ENCODE measurements around a stretch of chr12.

DNA sequence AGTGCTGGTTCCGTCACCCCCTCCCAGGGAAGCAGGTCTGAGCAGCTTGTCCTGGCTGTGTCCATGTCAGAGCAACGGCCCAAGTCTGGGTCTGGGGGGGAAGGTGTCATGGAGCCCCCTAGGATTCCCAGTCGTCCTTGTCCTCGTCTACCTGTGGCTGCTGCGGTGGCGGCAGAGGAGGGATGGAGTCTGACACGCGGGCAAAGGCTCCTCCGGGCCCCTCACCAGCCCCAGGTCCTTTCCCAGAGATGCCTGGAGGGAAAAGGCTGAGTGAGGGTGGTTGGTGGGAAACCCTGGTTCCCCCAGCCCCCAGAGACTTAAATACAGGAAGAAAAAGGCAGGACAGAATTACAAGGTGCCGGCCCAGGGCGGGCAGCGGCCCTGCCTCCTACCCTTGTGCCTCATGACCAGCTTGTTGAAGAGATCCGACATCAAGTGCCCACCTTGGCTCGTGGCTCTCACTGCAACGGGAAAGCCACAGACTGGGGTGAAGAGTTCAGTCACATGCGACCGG, 51.8 kb upstream of the IQSEC3 start:
- RRBS: no CpG with 5 or more reads among the region's 17 CpGs

DNA sequence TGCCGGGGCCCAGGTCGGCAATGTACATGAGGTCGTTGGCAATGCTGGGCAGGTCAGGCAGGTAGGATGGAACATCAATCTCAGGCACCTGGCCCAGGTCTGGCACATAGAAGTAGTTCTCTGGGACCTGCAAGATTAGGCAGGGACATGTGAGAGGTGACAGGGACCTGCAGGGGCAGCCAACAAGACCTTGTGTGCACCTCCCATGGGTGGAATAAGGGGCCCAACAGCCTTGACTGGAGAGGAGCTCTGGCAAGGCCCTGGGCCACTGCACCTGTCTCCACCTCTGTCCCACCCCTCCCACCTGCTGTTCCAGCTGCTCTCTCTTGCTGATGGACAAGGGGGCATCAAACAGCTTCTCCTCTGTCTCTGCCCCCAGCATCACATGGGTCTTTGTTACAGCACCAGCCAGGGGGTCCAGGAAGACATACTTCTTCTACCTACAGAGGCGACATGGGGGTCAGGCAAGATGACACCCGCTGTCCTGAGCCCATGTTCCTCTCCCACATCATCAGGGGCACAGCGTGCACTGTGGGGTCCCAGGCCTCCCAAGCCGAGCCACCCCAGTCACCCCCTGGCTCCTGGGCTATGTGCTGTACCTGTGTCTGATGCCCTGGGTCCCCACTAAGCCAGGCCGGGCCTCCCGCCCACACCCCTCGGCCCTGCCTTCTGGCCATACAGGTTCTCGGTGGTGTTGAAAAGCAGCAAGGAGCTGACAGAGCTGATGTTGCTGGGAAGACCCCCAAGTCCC, 49.3 kb upstream of the IQSEC3 start:
- RRBS: no CpG with 5 or more reads among the region's 11 CpGs

DNA sequence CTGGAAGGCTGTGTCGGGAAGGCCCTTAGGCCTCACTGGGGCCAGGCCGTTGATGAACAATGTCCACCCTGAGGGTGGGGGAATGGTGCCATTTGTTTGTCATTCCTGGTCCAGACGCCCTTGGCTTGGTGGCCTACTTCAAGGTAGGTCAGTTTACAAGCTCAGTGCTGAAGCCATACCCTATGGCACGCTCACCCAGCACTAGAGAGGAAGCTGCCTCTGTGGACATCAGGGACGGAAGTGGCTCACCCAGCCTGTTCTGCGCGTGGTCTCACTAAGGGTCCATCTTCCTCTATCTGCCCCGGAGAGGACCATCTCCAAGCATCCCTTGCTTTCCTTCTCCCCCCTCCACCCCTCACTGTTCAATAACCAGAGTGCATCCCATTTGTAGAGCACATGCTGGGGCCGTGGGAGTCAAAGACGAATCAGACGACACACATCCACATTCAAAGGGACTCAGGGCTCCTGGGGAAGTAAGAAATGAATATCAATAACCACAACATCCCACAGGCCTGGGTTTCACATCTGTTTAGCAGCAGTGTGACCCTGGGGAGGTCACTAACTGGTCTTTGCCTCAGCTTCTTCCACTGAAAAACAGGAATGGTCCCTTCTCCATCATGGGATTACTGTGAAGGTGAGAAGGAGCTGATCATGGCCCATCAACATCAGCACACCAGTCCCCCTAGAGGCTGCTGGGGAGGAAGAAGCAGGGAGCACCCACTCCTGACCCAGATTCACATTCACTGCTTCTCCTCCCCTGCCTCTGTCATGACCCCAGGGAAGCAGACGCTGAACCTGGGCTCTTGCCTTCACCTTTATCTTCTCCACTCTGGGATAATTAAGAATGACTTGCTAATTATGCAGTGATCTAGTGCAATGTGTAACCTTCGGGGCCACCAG, 44.7 kb upstream of the IQSEC3 start:
- RRBS: no CpG with 5 or more reads among the region's 13 CpGs

- RRBS: no CpG with 5 or more reads among the region's 12 CpGs
Measured at GRCh38 chr12:103617-104122, 37.1 kb downstream of the IQSEC3 start.

DNA sequence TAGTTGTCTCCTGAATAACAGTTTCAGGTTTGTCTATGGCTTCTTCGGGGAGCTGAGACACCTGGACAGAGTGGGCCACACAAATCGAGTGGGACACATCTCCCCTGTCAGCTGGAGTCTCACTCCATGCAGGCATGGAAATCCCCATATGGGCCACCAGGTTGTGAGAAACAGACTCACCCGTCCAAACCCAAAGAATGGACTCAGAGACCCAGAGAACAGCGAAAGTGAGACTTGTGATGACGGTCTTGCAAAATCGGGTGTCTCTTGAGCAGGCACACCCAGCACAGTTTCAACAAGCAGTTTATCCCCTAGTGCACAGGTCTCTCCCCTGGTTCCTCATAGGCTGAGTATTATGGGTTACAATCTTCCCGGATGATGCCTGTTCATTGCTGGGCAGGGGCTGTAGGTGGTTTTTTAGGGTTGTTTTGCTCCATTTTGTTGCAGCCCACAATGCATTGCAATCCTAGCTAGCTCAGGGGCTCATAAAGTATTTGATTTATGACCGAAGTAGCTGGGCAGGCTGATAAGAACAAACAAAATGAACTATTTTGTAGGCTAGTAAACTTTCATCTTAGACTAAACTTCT, 45.2 kb downstream of the IQSEC3 start:
- RRBS: no CpG with 5 or more reads among the region's 8 CpGs

DNA sequence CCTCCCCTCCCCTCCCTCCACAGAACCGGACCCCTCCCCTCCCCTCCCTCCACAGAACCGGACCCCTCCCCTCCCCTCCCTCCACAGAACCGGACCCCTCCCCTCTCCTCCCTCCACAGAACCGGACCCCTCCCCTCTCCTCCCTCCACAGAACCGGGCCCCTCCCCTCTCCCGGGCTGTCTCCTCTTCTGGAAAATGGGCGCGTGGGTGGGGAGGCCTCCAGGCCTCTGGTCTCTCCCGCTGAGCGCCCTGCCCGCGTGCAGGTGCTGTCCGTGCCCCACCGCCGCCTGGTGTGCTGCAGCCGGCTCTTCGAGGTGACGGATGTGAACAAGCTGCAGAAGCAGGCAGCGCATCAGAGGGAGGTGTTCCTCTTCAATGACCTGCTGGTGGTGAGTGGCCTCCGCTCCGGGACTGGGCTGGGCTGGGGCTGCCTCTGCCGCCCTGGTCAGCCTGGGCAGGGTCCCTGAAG, 50.7 kb downstream of the SLC6A12 start:
- RRBS: 88% methylated on average over 5 of the region's 22 CpGs

- RRBS: no CpG with 5 or more reads among the region's 8 CpGs
Measured at GRCh38 chr12:180403-180901, 33.5 kb downstream of the SLC6A12 start.

GRCh38 chr12:237326-237893, 23.5 kb upstream of the SLC6A12 start:
- RRBS: no CpG with 5 or more reads among the region's 6 CpGs

- RRBS: no CpG with 5 or more reads among the region's 6 CpGs
Measured at GRCh38 chr12:383843-384503, 5.1 kb downstream of the KDM5A start.

GRCh38 chr12:465438-465916, 5.7 kb downstream of the B4GALNT3 start:
- RRBS: no CpG with 5 or more reads among the region's 5 CpGs

- RRBS: 27% methylated on average over 4 of the region's 19 CpGs
Measured at GRCh38 chr12:591050-592225, 71.8 kb downstream of the NINJ2 start.

- RRBS: no CpG with 5 or more reads among the region's 12 CpGs
Measured at GRCh38 chr12:661781-662579, 1.3 kb downstream of the NINJ2 start.

- RRBS: no CpG with 5 or more reads among the region's 4 CpGs
Measured at GRCh38 chr12:716414-716949, 35.9 kb upstream of the WNK1 start.

- RRBS: no CpG with 5 or more reads among the region's 2 CpGs
Measured at GRCh38 chr12:749810-750475, 2.4 kb upstream of the WNK1 start.

GRCh38 chr12:753795-754528, 1.6 kb downstream of the WNK1 start:
- RRBS: 2% methylated on average over 8 of the region's 44 CpGs

DNA sequence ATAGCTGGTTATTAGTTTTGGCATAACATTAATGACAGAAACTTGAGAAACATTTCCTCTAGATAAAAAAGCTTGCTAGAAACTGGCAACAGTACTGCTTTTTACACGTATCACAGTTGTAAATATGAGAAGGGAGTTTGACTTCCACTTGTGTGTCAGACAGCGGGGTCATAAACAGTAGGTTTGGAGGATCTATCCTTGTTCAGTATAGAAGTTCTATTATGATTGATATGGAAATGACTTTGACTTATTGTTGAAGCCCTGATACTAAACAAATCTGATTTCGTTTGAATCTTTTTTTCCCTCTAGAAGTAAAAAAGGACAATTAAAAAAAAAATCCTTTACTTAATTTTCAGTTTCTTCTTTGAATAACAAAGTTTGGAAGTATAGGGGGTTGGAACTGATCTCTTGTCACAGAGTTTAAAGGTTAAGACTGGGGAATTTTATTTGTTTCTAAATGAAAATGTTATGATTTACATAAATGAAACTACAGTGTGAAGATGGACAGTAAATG, 50.0 kb downstream of the WNK1 start:
- RRBS: no CpG with 5 or more reads among the region's 3 CpGs

- RRBS: no CpG with 5 or more reads among the region's 6 CpGs
Measured at GRCh38 chr12:860919-861418, 88.5 kb downstream of the RAD52 start.

DNA sequence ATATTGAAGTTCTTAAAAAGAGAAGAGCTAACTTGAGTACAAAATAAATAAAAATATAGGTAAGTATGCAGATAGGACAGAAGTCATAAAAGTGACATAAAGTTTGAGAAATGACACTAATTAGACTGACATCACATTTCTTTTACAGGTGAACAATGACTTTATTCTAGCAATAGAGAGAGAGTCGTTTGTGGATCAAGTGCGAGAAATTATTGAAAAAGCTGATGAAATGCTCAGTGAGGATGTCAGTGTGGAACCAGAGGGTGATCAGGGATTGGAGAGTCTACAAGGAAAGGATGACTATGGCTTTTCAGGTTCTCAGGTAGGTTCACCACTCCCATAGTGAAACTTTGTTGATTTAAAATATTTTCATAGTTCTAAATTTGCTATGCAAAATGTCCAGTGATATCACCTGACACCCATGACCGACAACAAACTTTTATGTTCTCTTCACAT, 66.2 kb downstream of the RAD52 start:
- RRBS: no CpG with 5 or more reads among the region's 3 CpGs

GRCh38 chr12:958489-959314, 9.2 kb upstream of the RAD52 start:
- RRBS: no CpG with 5 or more reads among the region's 10 CpGs

- RRBS: no CpG with 5 or more reads among the region's 4 CpGs
Measured at GRCh38 chr12:1099013-1099636, 108.1 kb downstream of the ERC1 start.